ENCODE data around the gene TRAF4.

DNA sequence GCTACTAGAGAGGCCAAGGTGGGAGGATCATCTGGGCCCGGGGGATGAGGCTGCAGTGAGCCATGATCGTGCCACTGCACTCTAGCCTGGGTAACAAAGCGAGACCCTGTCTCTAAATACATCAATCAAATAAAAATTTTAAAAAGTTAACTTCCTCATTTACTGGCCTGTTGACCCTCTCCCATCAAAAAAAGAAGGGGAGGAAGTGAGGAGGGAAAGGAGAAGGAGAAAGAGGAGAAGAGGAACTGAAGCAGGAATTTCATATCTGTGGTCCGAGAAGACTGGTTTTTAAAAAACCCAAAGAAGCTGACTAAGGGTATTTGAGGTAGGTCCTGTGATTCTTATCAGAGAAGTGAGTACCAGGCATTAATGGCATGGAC is 2.1 kb downstream of the SLC46A1 start:
- RRBS: no CpG with 5 or more reads among the region's 4 CpGs
CAGE:
- cytosol, long polyA plus RNA: no peak
- long polyA plus RNA: no peak
- nucleus, long polyA plus RNA: no peak

GRCh38 chr17:28547242-28548132 is 4.9 kb downstream of the UNC119 start:
- RRBS: 90% methylated on average over 4 of the region's 31 CpGs
CAGE:
- cytosol, long polyA plus RNA: no peak
- long polyA plus RNA: no peak
- nucleus, long polyA plus RNA: no peak

DNA sequence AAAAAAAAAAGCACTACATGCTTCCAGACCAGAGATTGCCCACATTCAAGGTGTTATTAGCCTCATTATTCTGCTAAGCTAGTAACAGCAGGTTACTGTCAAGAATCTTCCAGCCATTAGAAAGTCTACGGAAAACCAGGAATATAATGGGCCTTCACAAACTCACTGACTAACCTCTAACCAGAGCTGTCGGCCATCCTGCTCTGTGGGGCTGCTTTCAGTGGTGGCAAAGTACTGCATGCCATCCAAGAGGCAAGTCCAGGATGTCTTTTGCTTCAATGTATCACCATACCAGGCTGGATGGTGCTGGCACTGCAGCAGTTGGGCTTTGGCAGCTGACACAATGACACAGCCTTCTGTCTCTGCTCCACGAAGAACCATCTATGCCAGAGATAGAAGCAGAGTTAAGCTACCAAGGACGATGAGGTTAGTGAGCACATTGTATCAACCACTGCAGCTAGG is 9.6 kb upstream of the RSKR start:
- RRBS: no CpG with 5 or more reads among the region's 4 CpGs
CAGE:
- cytosol, long polyA plus RNA: no peak
- long polyA plus RNA: no peak
- nucleus, long polyA plus RNA: no peak

GRCh38 chr17:28641801-28642501 is 3.0 kb downstream of the BLTP2 start:
- RRBS: no CpG with 5 or more reads among the region's 7 CpGs
CAGE:
- cytosol, long polyA plus RNA: no peak
- long polyA plus RNA: no peak
- nucleus, long polyA plus RNA: no peak

GRCh38 chr17:28645253-28645828 is 383 bp upstream of the BLTP2 start:
- RRBS: 1% methylated on average over 16 of the region's 37 CpGs
CAGE:
- cytosol, long polyA plus RNA: no peak
- long polyA plus RNA: no peak
- nucleus, long polyA plus RNA: no peak

DNA sequence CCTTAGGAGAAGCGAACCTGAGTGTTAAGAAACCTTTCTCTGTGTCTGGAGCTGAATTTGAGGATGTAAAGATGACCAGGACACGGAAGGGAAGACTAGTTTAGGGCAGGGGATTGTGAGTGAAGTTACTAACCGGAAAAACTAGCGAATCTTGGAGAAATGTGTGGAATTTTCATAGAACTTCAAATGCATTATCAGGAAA is 964 bp upstream of the RAB34 start:
- RRBS: no CpG with 5 or more reads among the region's 4 CpGs
CAGE:
- cytosol, long polyA plus RNA: no peak
- long polyA plus RNA: no peak
- nucleus, long polyA plus RNA: no peak

DNA sequence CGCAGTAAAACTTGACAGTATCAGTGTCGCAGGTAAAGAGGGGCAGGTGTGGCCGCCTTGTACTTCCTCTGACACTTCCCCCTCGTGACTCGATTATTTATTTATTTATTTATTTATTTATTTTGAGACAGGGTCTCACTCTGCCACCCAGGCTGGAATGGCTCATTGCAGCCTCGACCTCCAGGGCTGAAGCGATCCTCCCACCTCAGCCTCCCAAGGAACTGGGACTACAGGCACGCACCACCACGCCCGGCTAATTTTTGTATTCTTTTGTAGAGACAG is 911 bp upstream of the RPL23A start:
- RRBS: no CpG with 5 or more reads among the region's 10 CpGs
CAGE:
- cytosol, long polyA plus RNA: no peak
- long polyA plus RNA: no peak
- nucleus, long polyA plus RNA: no peak

GRCh38 chr17:28720093-28720471 is 297 bp downstream of the RPL23A start:
- RRBS: under 1% methylated on average over 11 of the region's 21 CpGs
CAGE:
- cytosol, long polyA plus RNA: no peak
- long polyA plus RNA: no peak
- nucleus, long polyA plus RNA: start-site peak on the plus strand at chr17:28720183-28720428, 20 reads

DNA sequence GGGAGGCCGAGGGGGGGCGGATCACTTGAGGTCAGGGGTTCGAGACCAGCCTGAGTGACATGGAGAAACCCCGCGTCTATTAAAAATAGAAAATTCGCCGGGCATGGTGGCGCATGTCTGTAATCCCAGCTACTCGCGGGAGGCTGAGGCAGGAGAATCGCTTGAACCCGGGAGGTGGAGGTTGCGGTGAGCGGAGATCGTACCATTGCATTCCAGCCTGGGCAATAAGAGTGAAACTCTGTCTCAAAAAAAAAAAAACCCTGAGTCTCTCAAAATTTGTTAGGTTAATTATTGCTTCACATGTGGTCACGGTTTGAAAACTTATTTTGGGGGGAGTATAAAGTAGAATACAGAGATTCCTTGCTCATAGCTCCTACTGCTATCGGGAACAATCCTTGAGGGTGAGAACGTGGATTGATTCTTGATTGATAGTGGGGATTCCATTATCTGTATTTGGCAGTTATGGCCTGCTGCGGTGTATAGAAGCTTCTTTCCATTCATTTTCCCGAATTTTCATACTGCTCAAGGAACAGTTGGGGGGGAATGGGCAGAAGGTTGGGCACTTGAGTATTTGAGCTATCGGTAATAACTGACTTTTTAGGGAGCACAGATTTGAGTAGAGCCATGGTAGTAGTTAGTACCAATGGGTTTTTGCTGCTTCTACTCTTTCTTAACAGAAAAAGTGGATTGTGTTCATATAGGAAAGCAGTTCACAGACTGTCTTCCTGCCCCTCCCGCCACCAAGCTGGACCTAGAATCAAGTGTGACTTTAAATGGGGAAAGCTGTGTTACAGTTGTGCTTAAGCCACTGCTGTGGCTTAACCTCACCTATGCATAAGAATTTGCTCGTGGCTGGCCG is 1.6 kb downstream of the RPL23A start:
- RRBS: no CpG with 5 or more reads among the region's 24 CpGs
CAGE:
- cytosol, long polyA plus RNA: start-site peak on the plus strand centred at position 563 of the sequence, 75 bp wide, 26 reads
- long polyA plus RNA: no peak
- nucleus, long polyA plus RNA: start-site peak on the plus strand centred at position 502 of the sequence, 400 bp wide, 83 reads

DNA sequence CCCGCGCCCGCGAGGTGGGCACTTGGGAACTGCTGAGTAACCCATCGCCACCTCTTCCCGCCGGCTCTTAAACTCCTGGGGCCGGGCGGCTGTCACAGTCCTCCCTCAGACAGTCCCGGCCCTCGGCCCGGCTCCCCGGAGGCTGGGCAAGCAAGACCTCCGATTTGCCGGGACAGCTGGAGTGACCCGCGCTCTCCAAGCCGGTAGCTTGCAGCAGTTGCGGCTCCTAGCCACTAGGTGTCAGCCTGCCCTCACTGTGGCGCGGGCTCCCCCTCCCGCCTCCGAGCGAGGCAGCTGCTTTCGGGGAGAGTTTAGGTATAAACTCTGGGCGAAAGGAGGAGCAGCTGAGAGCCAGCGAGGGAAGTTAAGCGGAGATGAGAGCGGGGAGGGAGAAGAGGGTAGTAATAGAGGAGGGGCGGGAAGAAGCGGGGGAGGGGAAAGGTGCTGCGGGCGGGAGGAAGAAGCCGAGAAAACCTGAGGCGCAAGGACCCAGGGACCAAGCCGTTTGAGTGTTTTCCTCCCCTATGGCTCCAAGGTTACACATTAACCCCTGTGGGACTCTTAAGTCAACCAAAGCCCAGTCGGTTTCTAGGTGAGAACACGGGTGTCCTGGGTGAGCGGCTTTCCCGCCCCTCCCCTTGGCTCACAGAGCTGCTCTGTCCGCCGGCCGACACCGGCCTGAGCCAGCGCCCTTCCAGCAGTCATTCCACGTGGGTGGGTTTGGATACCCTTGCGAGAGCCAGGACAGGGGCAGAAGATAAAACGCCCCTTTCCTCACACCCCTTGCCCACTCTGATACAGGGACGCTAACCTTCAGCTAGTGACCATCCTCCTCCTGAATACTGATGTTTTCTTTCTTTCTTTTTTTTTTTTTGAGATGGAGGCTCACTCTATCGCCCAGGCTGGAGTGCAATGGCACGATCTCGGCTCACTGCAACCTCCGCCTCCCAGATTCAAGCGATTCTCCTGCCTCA is 1.0 kb upstream of the TLCD1 start:
- RRBS: 1% methylated on average over 6 of the region's 54 CpGs
CAGE:
- cytosol, long polyA plus RNA: start-site peak on the minus strand centred at position 149 of the sequence, 41 bp wide, 57 reads
- long polyA plus RNA: start-site peak on the minus strand centred at position 148 of the sequence, 43 bp wide, 73 and 59 reads in 2 replicates
- nucleus, long polyA plus RNA: start-site peak on the minus strand centred at position 139 of the sequence, 45 bp wide, 42 reads; start-site peak on the plus strand centred at position 392 of the sequence, 216 bp wide, 25 reads

DNA sequence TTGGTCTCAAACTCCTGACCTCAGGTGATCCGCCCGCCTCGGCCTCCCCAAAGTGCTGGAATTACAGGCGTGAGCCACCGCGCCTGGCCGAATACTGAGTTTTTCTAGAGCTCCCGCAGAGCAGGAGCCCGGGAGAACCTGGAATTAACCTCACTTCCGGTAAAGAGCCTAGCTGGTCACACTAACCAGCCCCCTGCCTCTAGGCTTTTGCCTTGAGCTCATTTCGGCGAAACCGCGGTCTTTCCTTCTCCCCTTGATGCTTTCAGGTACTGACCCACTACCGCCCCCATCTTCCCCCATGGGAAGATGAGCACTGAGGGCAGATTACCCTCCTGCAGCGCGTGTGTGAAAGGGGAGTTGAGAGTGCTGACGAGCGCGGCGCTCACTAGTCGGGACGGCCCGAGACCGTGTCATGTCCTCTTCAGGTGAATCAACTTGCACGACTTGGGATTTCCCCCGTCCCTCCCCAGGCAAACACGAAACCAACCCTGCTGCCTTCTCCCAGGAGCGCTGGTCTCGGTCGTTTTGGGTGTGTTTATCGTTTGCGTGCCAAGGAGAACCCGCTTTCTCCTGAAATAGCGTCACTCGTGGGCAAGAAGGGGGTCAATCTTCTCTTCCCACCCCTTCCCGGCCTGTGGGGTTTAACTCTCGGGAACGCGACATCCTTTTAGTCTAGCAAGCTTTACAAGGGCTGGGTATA is 606 bp upstream of the NEK8 start:
- RRBS: no CpG with 5 or more reads among the region's 40 CpGs
CAGE:
- cytosol, long polyA plus RNA: start-site peak on the plus strand centred at position 178 of the sequence, 51 bp wide, 91 reads
- long polyA plus RNA: no peak
- nucleus, long polyA plus RNA: start-site peak on the minus strand centred at position 184 of the sequence, 176 bp wide, 40 reads; start-site peak on the plus strand centred at position 216 of the sequence, 108 bp wide, 148 reads

DNA sequence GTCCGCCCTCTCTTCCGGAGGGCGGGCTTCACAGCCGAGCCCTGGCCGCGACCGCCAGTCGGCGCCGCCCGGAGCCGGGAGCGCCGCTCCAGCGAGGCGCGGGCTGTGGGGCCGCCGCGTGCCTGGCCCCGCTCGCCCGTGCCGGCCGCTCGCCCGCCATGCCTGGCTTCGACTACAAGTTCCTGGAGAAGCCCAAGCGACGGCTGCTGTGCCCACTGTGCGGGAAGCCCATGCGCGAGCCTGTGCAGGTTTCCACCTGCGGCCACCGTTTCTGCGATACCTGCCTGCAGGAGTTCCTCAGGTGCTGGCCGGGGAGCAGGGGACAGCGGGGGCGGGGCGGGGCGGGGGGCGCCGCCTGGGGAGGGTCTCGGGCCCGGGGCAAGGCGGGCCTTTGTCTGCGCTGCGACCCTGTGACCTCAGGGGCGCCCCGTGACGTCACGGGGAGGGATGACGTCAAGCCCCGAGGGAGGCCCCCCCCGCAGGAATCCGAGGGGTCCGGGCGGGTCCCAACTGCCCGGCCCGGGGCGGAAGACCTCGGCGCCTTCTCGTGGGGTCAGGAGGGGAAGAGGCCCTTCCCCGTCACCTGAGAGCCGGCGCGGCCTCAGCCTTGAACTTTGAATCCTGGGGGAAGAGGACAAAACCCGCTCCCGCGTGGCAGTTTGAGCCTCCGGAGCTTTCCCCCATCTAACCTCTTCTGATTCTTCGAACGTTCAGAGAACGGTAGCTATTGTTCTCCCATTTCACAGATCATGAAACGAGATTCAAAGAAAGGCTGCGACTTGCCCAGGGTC is at the start of gene TRAF4:
Gene TRAF4, plus strand, starts transcription at position 57 of the 791 bp plus-strand sequence.
- RRBS: 1% methylated on average over 45 of the region's 77 CpGs
CAGE:
- cytosol, long polyA plus RNA: no peak
- long polyA plus RNA: no peak
- nucleus, long polyA plus RNA: start-site peak on the plus strand centred at position 534 of the sequence, 23 bp wide, 25 reads

DNA sequence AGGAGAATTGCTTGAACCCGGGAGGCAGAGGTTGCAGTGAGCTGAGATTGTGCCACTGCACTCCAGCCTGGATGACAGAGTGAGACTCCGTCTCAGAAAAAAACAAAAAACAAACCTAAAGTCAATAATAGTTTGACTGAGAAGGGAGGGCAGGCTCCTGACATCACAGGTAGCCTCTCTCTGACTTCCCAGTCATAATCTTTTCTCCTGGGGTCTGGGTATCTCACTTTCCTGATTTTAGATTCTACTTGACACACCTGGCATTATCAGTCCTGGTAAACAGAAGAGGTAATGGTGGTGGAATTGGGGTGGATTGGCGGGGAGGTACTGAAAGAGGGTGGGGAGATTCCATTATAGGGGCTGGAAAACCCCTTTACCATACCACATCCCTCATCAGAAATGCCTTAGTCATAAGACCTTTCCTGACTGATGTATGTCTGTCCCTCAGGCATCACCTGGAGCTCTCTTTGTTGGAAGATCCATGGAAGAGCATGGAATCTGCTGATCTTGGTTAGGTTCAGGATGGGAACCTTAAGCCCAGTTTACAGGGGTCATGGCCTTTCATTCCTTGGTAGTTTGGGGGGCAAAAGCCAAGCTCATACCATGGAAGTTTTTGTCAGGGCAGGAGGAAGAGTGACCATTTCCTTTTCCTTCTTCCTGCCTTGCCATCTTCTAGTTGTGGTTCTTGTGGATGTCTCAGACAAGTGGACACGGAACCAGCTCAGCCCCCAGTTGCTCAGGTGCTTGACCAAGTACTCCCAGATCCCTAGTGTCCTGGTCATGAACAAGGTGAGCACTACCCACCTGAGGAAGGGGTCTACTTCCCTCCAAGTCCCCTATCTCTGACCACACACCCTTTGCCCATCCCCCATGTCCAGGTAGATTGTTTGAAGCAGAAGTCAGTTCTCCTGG is 3.1 kb downstream of the ERAL1 start:
- RRBS: no CpG with 5 or more reads among the region's 4 CpGs
CAGE:
- cytosol, long polyA plus RNA: no peak
- long polyA plus RNA: no peak
- nucleus, long polyA plus RNA: no peak

DNA sequence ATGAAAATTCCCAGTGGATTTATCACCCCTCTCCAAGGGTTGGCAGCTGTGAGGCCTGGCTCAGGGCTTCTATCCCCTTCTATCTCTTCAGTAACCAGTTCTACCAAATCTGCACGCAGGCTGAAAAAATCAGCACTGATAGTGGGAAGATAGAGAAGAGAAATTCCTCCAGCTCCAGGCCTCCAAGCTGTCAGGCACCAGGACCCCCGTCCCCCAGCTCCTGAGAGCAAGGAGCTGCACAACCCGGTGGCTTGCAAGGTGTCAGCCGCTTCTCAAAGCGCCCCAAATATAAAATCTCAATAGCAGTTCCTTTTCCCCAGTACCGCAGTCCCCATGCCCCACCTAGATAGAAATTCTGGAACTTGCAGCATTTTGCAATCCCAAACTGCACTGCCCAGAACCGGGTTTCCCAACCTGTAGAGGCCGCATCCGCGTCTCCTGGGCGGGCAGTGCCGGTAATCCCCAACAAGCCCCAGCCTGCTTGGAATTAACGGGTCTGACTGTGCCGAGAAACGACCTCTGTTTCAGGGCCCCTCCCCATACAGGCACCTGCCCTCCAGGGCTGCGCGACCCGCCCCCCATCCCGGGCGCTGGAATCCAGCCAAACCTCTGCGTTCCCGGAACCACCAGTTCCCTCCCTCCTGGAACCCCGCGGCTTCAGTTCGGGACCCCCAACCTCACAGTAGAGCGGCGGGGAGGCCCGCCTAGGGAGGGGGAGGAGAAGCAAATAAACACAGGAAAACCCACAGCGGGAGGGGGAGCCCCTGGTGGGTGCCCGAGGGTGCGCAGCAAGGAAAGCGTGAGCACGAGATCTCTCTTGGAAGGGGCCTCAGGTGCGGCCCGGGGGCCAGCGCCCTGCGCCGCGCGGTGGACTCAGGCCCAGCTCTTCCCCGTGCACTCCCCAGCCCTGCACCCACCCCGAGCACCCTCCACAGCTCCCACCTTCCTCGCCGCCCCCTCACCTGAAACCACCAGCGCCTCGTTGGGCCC is 674 bp downstream of the FLOT2 start:
- RRBS: 2% methylated on average over 10 of the region's 46 CpGs
CAGE:
- cytosol, long polyA plus RNA: no peak
- long polyA plus RNA: no peak
- nucleus, long polyA plus RNA: no peak

DNA sequence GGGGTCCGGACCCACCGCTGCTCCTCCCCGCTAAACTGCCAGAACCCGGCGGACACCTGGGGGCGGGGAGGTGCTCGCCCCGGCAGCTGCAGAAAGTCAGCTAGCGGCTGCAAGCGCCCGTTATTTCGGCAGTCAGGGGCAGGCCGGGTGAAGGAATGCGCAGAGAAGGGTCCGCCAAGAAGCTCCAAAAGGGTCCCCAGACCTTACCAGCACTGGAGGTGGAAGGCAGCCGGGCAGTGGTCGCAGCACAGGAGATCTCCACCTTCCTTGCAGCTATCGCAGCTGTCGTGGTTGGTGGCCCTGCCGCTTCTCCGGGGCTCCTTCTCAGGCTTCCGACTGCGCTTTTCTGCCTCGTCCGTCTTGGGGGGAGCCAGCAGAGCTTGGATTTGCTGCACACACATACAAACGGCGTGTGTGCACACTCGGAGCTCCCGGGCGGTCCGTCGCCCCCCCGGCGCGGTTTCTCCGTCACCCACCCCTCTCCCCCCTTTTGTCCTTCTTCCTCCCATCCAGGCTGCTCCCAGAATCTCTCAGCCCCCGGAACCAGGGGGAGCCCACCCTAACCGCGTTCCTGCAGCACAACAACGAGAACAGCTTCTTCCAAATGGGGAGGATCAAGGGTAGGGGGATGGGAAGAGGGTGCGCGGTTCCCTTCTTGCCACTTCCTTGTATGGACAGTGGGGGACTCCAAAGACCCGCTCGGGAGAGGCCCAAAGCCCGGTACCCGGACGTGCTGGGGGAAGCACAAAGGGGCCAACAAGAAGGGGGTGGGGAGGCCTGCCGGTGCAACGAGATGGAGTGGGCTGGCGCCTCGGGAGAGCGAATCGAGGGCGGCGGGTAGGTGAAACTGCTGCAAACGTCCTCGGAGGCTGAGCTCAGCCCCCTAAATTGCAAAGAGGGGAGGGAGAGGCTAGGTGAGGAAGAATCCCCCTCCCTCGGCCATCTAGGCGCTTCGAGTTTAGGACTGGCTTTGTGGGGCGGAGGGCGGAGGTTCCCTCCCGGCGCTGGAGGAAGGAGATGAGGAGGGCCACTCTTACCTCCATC is 1.1 kb downstream of the PHF12 start:
- RRBS: 2% methylated on average over 22 of the region's 64 CpGs
CAGE:
- cytosol, long polyA plus RNA: start-site peak on the minus strand centred at position 594 of the sequence, 58 bp wide, 32 reads
- long polyA plus RNA: start-site peak on the minus strand centred at position 777 of the sequence, 735 bp wide, 98 and 77 reads in 2 replicates
- nucleus, long polyA plus RNA: start-site peak on the minus strand centred at position 592 of the sequence, 339 bp wide, 89 reads; start-site peak on the plus strand centred at position 742 of the sequence, 99 bp wide, 35 reads

GRCh38 chr17:28952165-28952983 is 1.1 kb upstream of the PHF12 start:
- RRBS: no CpG with 5 or more reads among the region's 31 CpGs
CAGE:
- cytosol, long polyA plus RNA: no peak
- long polyA plus RNA: no peak
- nucleus, long polyA plus RNA: no peak

DNA sequence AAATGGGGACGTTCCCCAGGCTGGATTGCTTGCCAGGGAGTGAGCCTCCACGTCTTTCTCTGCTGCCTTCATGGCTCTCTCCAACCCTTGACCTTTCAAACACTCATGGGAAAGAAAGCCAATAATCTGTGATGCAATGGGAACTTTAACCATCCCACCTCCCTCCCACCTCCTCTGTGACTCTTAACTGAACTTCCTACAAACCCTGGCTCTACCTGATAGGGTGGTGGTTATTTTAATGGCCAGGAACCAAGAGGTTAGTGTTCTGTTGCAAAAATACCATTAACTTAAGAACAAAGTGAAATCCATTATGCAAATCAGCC is 2.8 kb downstream of the PIPOX start:
- RRBS: no CpG with 5 or more reads among the region's 2 CpGs
CAGE:
- cytosol, long polyA plus RNA: no peak
- long polyA plus RNA: no peak
- nucleus, long polyA plus RNA: no peak

DNA sequence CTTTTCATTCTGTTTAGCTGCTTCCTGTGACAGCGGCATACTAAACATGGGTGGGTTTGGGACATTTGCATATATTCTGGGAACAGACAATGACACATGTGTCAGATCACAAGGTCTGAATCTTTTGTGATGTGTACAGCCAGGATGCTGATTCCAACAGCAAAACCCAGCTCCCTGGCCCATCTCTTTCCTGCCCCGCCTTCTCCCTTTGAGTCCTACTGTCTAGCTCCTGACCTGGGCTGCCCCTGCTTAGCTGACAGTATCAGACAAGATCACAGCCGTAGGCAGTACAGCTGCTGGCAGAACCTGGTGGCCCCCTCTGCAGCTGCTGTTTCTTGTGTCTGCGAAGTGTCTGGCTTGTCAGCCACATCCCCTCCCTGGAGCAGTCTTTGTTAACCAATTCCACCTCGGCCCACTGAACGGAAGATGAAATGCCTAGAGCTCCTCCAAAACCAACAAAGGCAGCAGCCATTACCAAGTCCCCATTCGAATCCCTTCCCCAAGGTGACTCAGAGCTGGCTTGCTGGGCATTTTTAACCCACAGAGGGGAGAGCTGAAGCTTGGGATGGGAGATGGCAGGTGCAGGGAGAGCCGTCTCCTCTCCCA is 5.6 kb downstream of the PIPOX start:
- RRBS: no CpG with 5 or more reads among the region's 8 CpGs
CAGE:
- cytosol, long polyA plus RNA: no peak
- long polyA plus RNA: no peak
- nucleus, long polyA plus RNA: no peak

DNA sequence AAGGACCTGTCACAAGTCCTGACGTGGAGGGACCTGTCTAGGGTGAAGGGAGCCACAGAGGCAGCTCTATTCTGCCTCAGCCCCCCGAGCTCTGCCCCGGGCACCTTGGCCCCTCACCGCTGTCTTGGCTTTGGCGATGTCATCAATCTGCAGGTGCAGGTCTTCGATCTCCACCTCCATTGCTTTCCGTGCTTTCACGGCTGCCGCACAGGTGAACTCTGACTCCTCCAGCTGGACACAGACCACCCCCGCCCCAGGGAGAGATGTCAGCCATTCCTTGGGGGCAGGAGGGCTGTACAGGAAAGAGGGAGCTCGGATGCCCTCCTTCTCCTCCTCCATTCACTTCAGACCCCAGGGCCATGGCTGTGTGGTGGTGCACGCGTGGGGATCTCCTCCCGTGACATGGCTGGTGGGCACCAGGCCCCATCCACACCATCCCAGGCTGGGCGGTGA is 49.3 kb downstream of the PIPOX start:
- RRBS: no CpG with 5 or more reads among the region's 15 CpGs
CAGE:
- cytosol, long polyA plus RNA: no peak
- long polyA plus RNA: no peak
- nucleus, long polyA plus RNA: no peak

DNA sequence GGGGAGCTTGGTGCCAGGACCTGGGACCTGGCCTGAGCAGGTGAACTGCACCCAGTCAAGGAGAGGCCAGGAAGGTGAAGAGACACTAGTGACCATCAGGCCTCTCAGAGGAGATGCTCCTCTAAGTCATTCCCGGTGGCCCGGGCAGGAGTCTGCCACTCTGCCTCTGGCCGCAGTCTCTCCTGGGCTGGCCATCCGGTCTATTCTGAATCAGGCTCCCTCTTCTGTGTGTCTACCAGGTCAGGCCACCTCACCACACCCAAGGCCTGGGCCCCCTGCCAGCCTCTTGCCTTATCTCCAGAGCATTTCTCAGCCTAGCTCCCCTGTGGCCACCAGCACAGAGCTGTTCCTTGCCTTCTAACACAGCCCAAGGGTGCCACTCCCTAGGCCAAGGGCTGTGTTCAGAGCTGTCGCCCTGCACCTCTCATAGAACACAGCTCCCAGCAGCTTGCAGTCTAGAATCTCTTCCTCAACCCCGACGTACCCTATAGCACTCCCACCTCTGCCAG is 55.3 kb downstream of the MYO18A start:
- RRBS: 95% methylated on average over 3 of the region's 7 CpGs
CAGE:
- cytosol, long polyA plus RNA: no peak
- long polyA plus RNA: no peak
- nucleus, long polyA plus RNA: no peak